HTR-8/SVneo (cell line): ENCODE measurements around the genes TENM4 and CCDC89.

DNA sequence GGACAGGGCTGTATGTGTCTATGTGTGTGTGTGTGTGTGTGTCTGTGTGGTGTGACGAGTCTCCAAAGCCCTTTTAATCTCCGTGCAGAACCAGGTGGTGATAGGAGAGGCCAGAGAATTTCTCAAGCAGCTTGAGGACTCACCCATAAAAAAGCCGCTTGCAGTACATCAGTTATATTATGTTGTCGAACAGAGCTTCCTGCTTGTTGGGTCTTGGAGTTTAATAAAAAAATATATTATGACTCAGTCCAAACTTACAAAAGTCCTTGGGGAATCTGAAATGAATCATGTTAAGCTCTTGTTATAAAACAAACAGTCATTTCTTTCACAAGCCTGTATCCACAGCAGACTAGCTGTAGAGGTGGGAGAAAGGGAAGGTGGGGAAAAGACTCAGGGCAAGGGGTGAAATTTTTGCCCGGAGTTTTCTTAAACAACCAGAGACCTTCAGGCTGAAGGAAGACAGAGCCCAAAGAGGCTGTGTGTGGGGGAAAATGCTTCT lies 196.4 kb downstream of the TENM4 start:
- RRBS, result no CpG with 5 or more reads among the region's 5 CpGs

GRCh38 chr11:79440401-79441315 lies at the start of gene TENM4:
Gene TENM4 (minus strand): TSS chr11:79441030.
- RRBS, result 17% methylated on average over 49 of the region's 93 CpGs

- RRBS, result no CpG with 5 or more reads among the region's 1 CpG
These were observed 1040.5 kb downstream of the FAM181B start for GRCh38 chr11:81693290-81693489.

DNA sequence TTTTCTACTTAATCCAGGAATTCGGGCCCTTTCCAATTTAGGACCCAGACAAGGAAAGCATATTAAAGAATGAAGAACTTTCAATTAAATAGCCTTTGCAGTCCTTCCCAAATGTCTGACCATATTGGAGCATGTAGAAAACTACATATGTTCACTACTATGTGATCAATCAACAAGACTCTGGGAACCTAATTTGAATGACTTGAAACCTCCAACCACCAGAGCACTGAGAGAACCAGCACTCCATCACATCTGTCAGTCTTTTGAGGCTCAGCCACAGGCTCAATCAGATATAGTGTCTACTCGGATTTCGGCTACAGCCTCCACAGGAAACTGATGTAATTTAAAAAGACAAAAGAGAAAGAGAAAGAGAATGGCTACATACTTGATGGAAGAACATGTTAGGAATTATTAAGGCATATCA lies 859.1 kb downstream of the FAM181B start:
- RRBS, result no CpG with 5 or more reads among the region's 3 CpGs

GRCh38 chr11:83161770-83162452 lies 5.0 kb downstream of the PCF11 start:
- RRBS, result no CpG with 5 or more reads among the region's 1 CpG

GRCh38 chr11:84564472-84565041 lies 1062.6 kb downstream of the DLG2 start:
- RRBS, result no CpG with 5 or more reads among the region's 2 CpGs

- RRBS, result 18% methylated on average over 13 of the region's 23 CpGs
These were observed 907.0 kb downstream of the DLG2 start for GRCh38 chr11:84720132-84720583.

GRCh38 chr11:85483794-85484202 lies 143.3 kb downstream of the DLG2 start:
- RRBS, result 34% methylated on average over 11 of the region's 16 CpGs

DNA sequence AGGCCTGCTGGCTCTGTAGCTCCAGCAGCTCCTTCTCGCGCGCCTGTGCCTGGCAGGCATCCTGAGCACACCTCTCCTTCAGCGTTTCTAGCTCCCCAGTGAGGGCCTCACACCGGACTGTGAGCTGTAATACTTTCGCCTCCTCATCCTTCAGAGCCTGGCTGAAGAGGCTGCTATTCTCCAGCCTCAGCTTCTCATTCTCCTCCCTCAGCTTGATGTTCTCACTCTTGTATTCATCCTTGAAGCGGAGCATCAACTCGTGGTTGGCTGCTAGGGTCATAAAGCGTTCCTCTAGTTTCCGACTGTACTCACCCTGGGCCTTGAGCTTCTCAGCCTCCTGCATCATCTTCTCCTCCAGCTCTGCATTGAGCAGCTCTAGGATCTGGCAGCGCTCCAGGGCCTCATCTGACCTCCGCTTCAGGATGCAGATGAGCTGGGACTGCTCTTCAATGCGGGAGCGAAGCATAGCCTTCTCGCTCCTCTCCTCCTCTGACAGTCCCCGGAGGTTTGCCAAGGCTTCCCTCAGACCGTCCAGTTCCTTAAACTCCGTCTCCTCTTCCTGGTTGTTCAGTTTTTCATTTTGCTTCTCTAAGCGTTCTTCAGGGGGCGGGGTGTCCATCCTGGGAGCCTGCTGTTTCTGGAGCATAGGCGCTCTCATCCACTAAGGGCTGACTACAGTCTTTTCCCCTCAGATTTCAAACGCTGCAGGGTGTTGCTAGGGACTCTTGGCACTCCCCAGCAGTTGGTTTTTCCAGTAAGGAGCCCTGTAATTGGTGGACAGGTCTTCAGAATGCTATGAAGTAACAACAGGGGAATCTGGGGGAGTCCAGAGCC lies at the start of gene CCDC89:
Gene CCDC89, minus strand, starts transcription at position 723 of the 834 bp plus-strand sequence.
- RRBS, result no CpG with 5 or more reads among the region's 22 CpGs

GRCh38 chr11:85784802-85785422 lies 26.0 kb downstream of the SYTL2 start:
- RRBS, result no CpG with 5 or more reads among the region's 6 CpGs

- RRBS, result no CpG with 5 or more reads among the region's 4 CpGs
These were observed 102.6 kb downstream of the CCDC83 start for GRCh38 chr11:85957463-85958579.

DNA sequence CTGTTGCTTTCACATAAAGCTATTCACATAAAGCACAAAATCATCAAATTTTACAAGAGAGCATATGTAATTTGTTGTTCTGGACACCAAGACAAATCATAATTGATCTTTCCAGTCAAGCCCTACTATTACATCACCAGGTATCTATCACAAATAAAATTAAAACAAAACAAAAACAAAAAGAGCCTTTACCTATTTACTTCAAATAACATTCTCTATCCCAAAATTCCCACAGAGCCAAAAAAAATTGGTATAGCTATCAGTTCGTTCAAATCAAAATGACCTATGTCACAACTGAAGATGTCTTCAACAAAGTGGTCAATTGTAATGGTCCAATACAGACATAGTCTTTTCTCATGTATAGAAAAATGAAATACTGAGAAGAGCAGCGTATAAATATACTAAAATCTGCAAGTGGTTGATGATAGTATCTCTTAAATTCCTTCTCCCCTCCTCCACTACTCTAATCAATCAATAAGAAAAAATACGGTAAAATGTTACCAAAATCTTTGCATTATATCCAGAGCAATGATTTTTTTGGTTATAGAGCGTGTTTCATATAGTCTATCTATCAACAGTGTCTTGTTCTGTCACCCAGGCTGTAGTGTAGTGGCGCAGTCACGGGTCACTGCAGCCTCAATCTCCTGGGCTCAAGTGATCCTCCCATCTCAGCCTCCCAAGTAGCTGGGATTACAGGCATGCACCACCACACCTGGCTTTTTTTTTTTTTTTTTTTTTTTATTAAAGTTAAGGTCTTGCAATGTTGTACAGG lies 105.5 kb downstream of the PICALM start:
- RRBS, result no CpG with 5 or more reads among the region's 6 CpGs

- RRBS, result no CpG with 5 or more reads among the region's 2 CpGs
These were observed 48.9 kb downstream of the PICALM start for GRCh38 chr11:86019757-86020514.

DNA sequence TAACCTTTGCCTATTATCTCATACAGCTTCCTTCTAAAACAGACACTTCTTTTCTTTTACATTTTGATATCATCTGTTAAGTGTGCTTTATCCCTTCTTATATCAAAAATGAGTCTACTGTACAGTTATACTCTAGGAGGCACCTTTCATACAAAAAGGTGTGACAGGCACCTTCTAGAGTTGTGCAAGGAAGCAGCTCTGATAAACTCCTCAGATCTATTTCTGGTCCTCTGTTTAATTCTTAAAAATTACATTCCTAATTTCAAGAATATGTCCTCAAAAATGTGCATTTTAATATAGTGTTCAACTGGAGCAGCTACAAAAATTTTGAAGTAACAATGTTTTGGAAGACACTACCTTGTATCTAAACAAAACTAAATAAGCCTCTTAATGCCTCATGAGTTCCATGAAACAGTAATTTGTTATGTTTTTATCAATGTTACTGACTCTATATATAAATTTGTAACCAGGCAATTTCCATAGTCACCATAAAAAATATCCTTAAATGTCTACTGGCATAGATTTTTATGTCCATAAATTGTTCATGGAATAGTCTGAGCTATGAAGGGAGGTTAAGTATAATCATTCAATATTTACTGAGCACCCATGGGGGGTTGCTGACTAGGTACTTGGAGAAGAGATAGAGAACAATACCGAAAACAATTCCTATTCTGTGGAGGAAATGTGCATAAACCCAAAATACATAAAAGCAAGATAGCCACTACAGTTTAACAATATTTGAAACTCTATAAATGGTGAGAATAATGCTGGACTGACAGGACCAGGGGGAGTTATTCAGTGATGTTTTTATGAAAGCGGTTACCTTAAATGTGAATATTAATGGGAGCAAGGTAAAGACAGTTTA lies 10.0 kb downstream of the PICALM start:
- RRBS, result no CpG with 5 or more reads among the region's 2 CpGs

DNA sequence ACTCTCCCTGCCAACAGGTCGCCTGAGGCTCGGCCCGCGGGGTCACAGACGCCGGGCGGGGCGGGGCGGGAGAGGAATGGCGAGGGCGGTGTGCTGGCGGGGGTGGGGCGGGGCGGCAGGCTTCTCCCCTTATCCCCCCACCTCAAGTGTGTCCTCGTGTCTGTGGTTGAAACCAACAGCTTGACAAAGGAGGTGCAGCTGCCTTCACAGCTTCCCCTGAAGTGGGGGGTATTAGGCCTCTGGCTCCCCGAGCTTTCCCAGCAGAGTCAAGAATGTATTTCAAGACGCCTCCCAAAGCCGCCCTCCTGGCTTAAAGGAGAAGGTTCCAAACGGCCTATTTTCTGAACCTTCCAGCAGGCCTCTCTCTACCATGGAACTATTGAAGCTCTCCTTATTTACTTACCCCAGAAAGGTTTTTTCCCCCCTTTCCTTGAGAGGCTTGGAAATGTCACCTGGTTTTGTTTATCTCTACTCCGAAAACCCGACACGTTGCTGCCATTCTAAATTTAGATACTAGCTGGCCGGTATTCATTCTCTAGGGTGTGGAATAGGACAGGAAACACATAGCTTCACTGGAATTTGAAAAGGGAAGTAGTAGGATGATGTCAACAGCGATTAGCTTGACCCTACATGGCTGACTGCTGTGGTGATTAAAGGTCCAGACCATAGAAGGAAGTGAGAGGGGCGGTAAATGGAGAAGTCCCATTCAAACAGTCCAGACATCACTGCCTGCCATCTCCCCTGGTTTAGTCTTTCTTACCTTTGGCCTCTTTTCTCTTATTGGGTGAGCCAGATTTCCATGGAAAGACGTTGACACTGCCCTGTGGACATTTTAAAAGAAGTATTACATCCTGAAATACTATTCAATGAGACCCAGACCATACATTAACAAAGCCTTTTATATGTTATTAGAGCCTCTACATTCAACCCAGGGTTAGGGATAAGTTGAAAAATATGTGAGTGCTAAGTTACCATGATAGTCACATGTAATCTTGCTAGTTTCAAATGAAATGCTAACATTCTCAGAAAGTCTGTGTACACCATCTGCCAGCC lies 759 bp upstream of the PICALM start:
- RRBS, result under 1% methylated on average over 6 of the region's 26 CpGs

DNA sequence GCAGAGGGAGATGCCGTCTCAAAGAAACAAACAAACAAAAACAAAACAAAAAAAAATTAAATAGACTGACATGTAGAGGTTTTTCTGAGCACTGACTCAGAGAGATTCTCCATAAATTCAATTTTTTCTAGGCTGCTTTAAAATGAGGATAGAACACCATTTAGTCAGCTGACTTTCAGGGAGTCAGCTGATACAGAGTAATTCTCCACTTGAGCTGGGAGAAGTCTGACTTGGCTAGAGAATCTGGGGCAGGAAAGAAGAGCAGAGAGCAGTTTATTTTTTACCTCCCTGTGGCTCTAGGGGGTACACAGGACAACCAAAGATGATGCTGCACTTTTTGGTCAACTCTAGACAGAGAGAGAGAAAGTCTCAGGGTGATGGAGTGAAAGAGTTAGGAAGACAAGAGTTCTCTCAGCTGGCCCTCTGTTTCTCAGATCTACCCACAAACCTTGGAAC lies 67.3 kb upstream of the EED start:
- RRBS, result no CpG with 5 or more reads among the region's 1 CpG

DNA sequence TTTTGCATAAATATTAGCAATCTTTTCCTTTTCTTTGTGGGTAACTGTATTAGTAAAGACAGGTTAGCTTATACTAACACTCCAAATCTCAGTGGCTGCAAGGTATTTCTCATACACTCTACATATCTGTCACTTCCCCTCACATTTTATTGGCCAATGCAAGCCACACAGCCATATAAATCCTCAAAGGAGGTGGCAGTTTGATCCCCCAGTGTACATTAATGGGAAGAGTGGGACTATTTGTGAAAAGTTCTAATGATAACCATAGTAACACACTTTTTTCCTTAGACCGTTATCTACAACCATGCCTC lies 42.5 kb upstream of the EED start:
- RRBS, result no CpG with 5 or more reads among the region's 1 CpG

GRCh38 chr11:86508436-86509117 lies 133.9 kb downstream of the CCDC81 start:
- RRBS, result no CpG with 5 or more reads among the region's 5 CpGs